Prostate gland (tissue), 2 donors: ENCODE data around the genes BBX, IFT57 and TRAT1.

DNA sequence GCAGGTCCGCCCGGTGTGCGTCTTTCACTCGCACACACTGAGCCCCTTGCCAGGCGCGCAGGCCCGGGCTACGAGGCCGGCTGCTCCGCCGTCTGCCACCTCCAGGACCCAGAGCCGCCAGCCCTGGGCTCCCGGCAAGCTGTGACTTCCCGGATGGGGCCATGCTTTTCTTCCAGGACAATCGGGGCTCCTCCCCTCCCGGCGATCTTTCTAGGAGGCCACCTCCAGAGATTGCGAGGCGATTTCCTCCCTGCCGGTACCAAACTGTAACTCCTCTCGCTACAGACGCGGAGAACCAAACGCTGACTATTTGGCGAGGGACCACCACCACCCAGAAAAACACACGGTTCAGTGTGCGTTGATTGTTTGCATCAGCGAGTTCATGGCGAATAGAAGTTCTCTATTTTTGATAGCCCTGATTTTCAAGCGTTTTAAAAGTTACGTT is 54.5 kb downstream of the CCDC54 start:
- PRO-cap = bidirectional peak, plus-strand start at position 175 of the sequence, minus-strand start at position 141 of the sequence
- RAMPAGE, long total RNA, 2 experiments = no peak in any of the 2 experiments

DNA sequence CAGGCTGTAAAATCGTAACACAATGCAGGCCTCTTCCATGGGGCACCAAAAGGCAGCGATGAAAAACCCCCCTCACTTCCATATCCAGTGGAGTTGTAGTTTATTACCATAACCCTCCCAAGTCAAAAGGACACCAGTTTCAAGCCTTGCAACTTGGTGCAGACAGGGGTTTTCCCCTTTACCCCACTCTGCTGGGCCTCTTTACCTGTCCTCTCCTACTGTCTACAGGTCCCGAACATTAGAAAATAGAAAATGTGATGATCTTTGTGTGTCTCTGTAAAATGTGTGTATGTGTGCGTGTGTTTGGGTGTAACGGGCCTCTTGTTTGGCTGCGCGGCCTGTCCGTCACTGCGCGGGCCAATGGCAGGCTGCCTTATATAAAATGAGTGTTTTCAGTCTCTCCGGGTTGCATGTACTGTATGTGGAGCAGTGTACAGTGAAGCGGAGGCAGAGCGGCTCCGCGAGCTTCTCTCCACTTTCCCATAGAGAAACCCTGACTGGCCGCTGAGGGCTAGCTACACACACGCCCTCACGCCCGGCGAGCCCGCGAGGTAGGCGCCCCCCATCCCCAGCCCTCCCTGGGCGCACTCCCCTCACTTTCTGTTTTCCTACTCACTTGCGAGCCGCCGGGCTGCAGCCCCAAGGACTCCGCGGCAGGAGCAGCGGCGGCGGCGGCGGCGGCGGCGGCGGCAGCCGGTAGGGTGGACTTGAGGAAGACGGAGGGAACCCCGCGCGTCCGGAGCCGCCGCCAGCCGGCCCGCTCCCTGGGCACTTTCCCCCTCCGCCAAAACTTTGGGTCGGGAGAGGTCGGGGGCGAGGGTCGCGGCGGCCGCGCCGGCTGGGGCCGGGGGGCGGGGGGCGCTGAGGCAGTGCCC is at the start of gene BBX:
Gene BBX, plus strand, starts transcription at position 406 of the 875 bp plus-strand sequence.
- PRO-cap = unidirectional peak, plus-strand start at position 429 of the sequence; unidirectional peak, plus-strand start at position 615 of the sequence
- RAMPAGE, long total RNA, 2 experiments = start-site peak on the plus strand in 2 of 2 experiments, centred at positions 435 to 464 of the sequence, 79 to 1,756 reads per replicate

DNA sequence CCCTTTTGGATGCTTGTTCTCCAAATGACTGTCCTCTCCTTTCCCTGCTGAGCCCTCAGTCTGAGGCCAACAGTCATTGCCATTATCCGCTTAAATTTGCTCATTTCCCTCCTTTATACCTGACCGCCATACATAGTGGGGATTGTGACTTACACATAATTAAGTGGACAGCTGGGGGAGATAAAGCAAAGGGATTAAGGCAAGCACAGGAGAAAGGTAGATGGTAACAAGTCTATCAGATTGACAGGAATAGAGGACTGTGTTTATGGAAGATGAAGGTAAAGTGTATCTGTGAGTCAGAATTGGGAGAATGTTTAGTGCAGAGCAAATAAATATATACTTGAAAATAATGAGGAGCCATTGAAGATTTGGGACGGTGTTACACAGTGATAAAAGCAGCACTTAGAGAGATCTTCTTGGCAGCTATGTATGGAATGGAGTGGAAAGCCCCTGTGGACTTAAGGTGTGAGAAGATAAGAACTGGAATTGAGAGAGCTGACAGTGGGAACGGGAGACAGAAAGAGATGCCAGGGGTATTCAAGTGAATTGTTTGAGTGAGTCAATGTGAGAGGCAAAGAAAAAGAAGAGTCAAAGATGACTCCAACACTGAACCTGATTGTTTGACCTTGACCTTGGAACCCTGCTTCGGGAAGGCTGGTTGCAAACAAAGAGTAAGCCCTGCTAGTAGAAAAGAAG is 238.4 kb downstream of the BBX start:
- PRO-cap = no peak
- RAMPAGE, long total RNA, 2 experiments = no peak in any of the 2 experiments

GRCh38 chr3:107833143-107833558 is 257.7 kb downstream of the CD47 start:
- PRO-cap = no peak
- RAMPAGE, long total RNA, 2 experiments = no peak in any of the 2 experiments

DNA sequence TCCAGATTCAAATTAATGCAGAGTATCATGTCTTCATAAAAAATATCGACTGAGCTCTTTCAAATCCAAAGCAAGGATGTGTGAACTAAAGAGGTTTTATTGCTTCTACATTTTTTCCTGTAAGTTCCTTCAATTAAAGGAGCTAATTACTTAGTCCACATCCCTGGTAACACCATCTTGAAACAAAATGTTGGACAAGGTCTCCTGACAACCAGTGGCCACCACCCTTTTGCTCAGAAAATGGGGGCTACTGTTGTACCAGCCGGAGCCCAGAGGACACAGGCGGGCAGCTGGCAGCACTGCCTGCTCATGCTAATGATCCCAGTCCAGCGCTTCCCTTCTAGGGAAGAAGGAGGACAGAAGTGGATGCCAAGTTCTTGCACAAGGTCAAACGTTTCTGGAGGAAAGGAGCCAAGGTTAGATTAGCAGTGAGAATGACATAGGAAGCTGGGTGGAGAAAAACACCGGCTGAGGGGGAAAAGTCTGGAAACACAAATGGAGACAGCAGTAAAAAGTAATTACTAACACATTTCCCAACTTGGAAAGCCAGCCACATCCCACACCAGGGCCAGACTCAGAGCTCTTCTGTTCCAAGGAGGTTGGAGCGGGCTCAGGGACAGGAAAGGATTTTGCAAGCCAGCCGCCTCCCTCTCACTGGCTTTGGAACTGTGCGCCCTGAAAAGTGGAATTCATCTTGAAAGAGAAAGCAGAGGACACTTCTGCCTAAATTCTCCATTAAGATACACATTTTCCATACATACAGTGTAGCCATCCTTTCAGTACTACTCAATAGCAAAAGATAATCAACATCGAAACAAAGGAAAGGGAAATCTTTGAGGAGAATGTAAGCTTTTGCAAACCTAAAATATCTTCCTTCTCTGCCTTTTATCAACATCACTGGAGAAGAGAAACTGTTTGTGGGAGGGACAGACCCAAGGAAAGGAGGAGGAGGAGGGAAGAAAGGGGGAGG is 133.8 kb downstream of the CD47 start:
- PRO-cap = unidirectional peak, plus-strand start at position 692 of the sequence
- RAMPAGE, long total RNA, 2 experiments = no peak in any of the 2 experiments

GRCh38 chr3:107970032-107970824 is 120.6 kb downstream of the CD47 start:
- PRO-cap = unidirectional peak, minus-strand start at chr3:107970294
- RAMPAGE, long total RNA, 2 experiments = no peak in any of the 2 experiments

DNA sequence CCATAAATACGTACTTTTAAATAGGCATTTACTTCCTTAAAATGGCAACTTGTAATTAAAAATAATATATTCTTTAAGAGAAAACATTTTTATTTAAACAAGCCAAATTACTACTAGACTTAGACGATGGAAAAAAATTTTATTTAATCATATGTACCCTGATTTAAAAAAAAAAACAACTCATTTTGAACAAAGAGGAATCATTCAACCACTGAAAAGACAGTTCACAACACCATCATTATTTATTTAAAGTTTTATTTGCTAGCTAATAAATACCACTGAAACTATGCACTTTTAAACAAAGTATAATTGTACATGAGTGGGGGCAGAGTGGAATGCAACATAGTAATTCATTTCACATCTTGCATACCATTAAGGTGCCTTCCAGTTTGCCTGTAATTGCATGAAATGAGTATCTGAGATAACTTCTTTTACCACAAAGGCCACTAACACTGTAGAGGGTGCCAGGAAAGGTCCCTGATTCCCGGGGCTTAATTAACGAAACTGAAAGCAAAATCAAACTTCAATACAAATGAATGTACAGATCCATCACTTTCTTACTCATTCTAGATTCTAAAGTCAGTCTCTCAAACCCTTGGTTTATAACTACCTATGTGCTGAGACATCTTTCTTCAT is 2.3 kb downstream of the CD47 start:
- PRO-cap = no peak
- RAMPAGE, long total RNA, 2 experiments = no peak in any of the 2 experiments

- PRO-cap = no peak
- RAMPAGE, long total RNA, 2 experiments = no peak in any of the 2 experiments
These were observed 34.6 kb upstream of the CD47 start for GRCh38 chr3:108125157-108126055.

GRCh38 chr3:108218310-108218686 is 3.9 kb downstream of the IFT57 start:
- PRO-cap = no peak
- RAMPAGE, long total RNA, 2 experiments = no peak in any of the 2 experiments

GRCh38 chr3:108221825-108222754 is at the start of gene IFT57:
Gene IFT57, minus strand, starts transcription at chr3:108222424.
- PRO-cap = bidirectional peak, plus-strand start at chr3:108222621, minus-strand start at chr3:108222401
- RAMPAGE, long total RNA, 2 experiments = start-site peak on the minus strand in 2 of 2 experiments, at chr3:108222360-108222435 at its widest, 181 to 2,790 reads per replicate

DNA sequence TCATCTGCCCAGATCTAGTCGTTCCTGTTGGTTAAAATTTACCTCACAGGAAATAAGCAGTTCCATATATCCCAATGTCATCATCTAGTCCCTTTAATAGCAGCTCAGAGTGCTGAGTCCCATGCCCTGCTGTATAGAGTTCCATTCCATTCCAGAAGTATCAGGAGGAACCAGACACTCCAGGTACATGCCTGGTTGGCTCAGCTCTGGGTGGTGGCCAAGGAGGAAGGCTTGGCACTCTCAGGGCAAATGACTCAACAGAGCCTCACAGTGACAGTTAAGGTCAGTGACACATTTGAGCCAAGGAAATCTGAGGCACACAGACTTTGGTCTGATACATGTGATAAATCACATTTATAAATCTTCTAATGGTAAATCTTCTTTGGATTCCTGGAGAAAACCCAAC is 9.1 kb downstream of the HHLA2 start:
- PRO-cap = no peak
- RAMPAGE, long total RNA, 2 experiments = no peak in any of the 2 experiments

- PRO-cap = unidirectional peak, plus-strand start at chr3:108822767
- RAMPAGE, long total RNA, 2 experiments = no peak in any of the 2 experiments
These were observed at the start of gene TRAT1 for GRCh38 chr3:108822532-108822991. Gene TRAT1, plus strand, starts transcription at chr3:108822786.

GRCh38 chr3:109338353-109338988 is 1.1 kb upstream of the DPPA4 start:
- PRO-cap = no peak
- RAMPAGE, long total RNA, 2 experiments = no peak in any of the 2 experiments

- PRO-cap = no peak
- RAMPAGE, long total RNA, 2 experiments = no peak in any of the 2 experiments
These were observed 298.2 kb upstream of the NECTIN3 start for GRCh38 chr3:110773364-110773767.

DNA sequence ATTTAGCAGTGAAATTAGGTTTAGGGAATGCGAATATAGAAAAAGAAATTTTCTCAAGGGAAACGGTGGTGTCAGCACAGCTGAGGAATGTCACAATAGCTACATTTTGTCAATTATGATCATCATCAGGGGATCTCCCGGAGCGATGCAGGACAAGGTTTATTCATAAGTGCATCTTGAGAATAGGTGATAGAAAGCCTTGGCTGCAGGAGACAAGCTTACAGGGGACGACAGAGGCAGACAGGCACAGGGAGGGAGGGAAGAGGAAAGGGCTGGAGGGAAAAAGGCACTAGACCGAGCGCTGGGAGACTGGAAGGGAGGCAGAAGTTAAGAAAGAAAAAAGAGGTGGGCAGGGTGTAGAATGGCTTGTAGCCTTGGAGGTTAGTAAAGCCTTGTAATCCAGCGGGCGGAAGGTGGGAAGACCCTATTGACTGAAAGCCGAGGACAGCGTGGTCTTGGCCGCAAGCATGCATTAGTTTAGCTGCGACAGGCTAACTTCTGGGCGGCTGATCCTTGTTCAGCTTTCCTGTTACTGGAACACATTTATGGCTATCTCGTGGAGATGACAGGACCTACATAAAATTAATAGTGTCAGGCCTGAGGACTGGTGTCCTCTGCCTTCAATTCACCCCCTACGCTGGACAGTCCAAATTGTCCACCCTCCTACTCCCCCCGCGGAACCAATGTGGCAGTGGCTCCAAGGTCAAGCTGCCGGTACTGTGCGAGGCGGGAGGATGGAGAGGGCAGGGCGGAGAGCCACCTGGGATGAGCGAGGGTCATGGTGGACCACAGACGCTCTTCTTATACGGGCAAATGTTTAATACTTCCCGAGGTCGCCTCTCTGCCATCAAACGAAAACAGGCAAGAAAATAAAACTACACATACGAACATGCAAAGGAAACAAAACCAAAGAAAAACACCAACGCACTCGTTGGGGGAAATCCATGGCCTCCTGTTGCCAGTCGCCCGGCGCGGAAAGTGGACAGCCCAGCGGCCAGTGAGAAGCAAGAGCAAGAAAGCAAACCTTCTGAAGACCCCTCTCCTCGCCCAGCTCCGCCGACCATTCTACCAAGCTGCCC is 1.3 kb upstream of the NECTIN3 start:
- PRO-cap = unidirectional peak, plus-strand start at position 717 of the sequence
- RAMPAGE, long total RNA, 2 experiments = no peak in any of the 2 experiments

- PRO-cap = unidirectional peak, minus-strand start at chr3:111072783
- RAMPAGE, long total RNA, 2 experiments = no peak in any of the 2 experiments
These were observed 1.1 kb downstream of the NECTIN3 start for GRCh38 chr3:111072655-111073102.

GRCh38 chr3:111321894-111322253 is 220.1 kb upstream of the CD96 start:
- PRO-cap = no peak
- RAMPAGE, long total RNA, 2 experiments = no peak in any of the 2 experiments

DNA sequence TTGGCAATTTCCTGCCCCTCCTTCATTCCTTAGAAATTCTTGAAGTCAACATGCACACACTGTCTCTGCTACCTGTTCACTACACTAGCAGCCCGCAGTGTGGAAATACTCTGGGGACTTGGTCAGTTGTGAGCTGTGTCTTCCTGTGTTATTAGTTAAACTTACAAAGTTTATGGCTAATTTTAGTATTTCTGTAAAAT is 4.9 kb downstream of the ZBED2 start:
- PRO-cap = no peak
- RAMPAGE, long total RNA, 2 experiments = no peak in any of the 2 experiments

- PRO-cap = bidirectional peak, plus-strand start at chr3:111732518, minus-strand start at chr3:111732347; unidirectional peak, plus-strand start at chr3:111732518
- RAMPAGE, long total RNA, 2 experiments = start-site peak on the plus strand in 2 of 2 experiments, at chr3:111732458-111732622 at its widest, 138 to 161 reads per replicate
These were observed 57.8 kb downstream of the PLCXD2 start for GRCh38 chr3:111732267-111732747.

DNA sequence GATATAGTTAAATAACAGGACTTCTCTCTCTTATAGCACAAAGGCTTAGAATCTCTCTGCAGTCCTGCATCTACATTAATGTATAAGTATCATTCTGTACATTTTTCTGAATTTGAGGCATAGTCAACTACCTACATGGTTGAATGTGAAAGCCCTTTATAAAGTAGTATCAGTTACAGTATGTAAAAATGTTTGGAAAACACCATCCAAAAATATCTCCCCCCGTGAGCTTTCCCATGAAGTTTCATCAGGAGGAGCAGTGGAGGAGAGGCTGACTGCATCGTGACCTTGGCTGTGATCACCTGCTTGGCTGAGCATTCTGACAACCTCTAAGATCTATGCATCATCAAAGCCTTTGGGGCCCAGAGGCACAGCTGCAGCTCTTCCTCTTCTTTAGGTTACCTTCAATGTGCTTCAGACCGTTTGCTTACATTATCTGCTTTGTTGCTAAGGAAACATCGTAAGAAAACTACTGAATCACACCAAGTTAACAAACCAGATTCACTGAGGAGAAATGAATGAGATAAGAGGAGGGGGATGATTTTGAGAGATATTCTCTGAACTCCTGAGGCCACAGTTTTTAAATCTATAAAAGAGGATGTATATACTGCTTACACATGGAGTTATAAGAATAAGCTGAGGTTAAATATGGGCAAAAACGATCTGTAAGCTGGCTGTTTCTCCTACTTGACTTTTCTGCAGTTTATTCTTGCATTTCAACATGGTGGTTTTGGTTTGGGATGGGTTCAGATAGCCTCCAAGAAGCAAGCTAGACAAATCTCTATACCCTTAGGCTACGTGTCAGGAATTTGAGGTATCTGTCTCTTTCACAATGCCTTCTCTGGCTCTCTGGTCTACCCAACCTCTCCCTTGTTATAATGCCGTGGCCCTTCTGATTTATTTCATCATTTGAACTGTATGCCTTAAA is 4.1 kb downstream of the GCSAM start:
- PRO-cap = no peak
- RAMPAGE, long total RNA, 2 experiments = no peak in any of the 2 experiments